ENCODE measurements around the genes AWAT1 and GJB1.

GRCh38 chrX:67544716-67545892 is 1.3 kb downstream of the AR start:
- RRBS, 2 experiments = under 1 to 3% methylated on average over 9 of the region's 45 CpGs

DNA sequence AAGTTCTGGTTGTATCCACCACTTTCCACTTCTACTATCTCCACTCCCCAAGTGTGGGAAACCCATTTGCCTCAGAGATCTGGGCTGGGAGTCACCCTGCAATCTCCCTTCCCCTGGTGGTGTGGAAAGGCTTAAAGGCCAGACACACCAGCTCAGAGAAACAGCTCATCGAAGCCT is 726 bp downstream of the OPHN1 start:
- RRBS, 2 experiments = no CpG with 5 or more reads among the region's 1 CpG

DNA sequence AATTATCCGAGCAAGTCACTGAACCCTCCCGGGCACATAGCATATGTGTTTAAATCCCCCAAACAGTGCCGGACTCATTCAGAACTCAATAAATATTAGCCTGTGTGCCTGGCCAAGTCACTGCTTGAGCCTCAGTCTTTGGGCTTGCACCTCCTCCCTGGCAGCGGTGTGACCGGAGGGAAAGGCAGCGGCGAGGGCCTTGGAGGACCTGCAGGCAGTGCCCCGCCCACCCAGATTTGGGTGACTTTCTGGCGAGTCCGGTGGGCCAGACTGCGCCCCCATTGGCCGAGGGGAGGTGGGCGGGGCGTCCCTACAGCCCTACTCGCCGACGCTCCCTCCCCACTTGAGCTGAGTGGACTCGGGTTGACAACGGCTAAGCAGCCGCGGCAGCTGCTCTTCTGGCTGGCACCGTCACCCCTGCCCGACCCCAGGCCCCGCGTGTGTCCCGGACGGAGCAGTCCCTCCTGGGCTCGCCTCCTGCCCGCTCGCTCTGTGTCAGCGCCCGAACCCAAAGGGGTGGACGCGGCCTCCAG is 45.9 kb downstream of the STARD8 start:
- RRBS, 2 experiments = 46 to 75% methylated on average over 7 of the region's 34 CpGs

GRCh38 chrX:68693827-68694944 is 46.7 kb downstream of the STARD8 start:
- RRBS, 2 experiments = 87 to 89% methylated on average over 13 of the region's 63 CpGs

DNA sequence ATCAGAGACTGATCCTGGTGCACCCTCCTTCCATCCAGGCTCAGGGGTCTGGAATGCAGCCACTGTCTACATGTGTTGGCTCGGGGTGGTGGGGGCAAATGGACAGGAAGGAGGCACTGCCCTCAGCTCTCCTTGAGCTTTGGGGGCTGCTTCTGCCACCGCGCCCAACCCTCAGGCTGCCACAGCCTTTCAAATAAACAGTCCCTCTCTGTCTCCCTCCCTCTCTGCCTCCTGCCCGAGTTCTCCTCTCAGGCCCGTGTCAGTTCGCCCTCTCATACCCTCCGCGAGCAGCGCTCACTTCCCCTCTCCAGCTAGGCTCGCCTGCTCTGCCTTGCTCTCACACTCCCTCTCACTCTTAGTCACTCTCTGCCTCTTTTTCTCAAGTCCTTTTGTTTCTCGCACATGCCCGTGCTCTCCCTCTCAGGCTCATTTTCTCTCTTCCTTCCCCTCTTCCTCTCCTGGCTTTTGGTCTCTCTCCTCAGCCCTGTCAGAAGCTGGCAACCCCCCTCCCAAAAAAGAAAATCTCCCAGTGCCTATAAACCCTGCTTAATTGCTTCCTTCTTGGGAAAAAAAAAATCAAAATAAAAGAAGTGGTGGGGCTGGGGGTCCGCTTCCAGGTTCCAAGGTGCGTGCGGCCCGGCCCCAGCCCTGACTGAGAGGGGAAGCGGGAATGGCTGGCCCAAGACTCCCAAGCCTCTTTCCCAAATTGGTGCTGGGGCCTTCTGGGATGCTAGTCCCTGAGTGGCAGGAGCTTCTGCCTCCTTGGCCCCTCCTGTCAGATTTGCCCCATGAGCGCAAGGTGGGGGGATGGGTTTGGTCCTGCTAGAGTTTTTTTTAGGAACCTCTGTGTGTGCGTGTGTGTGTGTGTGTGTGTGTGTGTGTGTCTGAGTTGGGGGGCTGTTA is 3.4 kb downstream of the EFNB1 start:
- RRBS, 2 experiments = no CpG with 5 or more reads among the region's 19 CpGs

DNA sequence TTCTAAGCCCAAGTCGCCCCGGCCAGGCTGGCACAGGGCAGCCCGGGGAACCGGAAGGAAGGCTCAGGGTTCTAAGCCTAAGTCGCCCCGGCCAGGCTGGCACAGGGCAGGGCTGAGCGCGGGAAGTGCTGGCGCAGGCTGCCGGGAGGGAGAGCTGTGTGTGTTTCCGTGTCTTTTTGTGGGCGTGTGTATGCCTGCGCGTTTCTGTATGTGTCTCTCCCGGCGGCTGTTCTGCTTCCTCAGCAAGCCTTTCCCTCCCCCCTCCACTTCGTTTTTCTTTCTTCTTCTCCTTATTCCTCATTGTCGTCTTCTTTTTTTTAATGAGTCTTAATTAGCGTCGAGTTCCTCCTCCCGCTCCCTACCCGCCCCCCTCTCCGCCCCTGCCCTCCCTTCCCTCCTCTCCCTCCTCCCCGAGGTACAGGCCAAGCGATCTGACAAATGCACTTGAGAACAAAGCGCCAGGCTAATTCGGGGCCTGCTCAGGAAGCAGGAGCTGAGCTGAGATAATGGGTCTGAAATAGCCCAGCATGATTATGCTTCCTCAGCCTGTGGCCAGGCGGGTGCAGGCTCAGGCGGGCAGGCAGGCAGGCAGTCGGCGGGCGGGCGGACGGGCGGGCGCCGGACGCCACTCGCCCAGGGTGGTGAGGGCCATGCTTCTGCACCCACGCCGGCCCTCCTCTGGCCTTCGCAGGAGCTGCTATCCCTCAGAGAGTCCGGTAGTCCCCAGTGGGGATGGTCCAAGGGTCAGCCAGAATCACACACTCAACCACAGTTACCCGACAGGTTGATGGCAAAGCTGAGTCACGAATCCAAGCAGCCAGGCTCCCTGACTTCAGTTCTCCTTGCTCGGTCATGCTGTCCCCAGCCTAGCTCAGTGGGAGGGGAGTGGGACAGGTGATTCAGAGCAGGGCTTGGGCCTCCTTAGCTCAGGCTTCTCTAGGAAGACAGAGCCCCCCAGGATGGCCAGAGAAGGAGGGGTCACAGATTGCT is 66.1 kb downstream of the EFNB1 start:
- RRBS, 2 experiments = 87 to 88% methylated on average over 14 to 16 of the region's 46 CpGs

DNA sequence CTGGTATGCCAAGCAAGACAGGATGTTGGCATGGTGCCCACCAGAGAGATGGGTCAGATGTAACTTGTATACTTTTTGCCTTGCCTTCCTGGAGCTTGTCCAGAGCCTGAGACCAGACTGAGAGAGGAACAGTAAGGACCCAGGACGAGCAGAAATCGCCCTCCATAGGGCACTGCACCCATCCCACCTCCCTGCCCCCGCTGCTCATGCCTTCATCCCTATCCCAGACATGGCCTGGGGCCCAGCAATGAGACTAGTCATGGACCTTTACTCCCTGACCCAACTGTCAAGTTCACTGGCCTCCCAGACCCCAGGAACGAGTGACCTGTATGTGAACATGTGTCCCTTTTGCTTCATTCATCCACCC is 66.8 kb downstream of the EFNB1 start:
- RRBS, 2 experiments = no CpG with 5 or more reads among the region's 4 CpGs

DNA sequence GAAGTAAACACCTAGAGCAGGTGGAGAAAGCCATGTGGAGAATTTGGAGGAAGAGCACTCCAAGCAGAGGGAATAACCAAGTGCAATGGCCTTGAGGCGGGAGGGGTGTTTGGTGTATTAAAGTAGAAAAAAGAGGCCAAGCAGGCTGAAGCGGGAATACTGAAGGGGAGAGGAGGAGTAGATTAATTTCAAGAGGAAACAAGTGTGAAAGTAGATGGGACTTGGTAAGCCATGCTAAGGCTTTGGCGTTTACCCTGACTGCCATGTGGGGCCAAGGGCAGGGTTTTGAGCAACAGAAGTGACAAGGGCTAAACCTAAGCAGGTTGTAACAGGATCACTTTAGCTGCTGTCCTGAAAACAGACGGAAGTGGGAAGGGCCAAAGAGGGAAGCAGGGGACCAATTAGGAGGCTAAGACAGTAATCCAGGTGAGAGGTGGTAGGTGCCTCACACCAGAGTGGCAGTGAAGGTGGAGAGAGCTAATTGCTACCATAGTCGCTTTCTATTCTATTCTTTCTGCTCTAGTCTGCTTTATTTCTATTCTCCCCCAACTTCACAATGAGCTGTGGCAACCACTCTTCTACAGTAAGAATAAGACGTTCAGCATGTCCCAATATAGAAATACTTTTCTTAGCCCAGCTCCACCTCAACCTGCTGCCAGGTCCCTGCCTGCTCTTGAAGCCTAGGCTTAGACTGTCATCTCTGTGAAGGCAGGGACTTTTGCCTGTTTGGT is 166.5 kb downstream of the PJA1 start:
- RRBS, 2 experiments = no CpG with 5 or more reads among the region's 6 CpGs

GRCh38 chrX:69109798-69110188 is 55.5 kb downstream of the PJA1 start:
- RRBS, 2 experiments = no CpG with 5 or more reads among the region's 4 CpGs

DNA sequence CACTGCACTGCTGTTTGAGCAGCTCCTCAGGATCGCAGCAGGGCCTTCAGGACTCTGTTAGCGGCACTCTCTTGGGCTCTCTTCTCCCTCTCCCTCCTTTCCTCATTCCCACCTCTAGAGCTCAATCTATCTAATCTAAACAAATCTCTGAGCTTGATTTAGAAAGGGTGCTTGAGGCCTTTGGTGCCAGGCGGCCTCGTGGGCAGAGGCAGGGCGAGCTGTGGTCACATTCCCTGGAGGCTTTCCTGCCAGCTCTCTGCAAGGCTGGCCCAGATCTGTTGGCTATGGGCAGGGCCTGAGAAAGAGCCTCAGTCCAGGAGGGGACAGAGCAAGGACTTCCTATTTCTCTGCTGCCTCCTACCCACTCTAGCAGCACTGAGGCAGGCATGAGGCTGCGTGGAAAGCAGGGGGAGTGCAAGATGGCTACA is 38.6 kb downstream of the PJA1 start:
- RRBS, 2 experiments = no CpG with 5 or more reads among the region's 6 CpGs

DNA sequence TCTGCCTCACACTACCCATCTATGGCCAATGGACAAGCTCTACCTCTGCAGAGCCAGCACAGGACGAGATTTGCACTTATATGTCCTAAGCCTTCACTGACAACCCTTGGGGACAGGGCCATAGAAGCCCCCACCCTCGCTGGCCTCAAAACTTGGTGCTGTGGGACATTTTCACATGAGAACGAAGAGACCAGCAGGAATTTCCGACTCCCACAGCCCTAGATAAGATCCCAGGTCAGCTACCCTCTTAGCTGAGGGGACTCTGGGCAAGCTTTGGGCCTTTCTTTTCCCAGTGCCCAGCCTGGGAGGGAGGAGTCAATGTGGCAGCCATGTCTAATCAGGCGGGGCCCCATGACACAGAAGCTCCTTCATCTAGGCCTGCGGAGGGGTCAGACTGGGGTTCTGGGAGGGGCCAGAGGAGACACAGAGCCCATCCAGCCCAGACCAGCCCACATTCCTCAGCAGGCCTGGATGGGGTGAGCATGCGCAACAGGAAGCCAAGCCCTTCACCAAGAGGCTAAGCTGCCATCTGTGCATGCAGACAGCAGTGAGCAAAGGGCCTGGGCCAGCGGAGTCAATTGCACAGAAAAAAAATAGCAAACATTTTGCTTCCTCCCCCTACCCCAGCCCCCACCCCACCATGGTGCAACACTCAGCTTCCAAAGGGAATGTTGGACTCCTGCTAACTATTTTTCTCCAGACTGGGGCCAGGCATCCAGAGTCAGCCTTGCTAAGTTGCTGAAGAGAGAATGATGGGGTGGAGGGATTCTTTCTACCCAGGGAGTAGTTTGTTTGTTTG is 11.9 kb downstream of the PJA1 start:
- RRBS, 2 experiments = no CpG with 5 or more reads among the region's 8 CpGs

DNA sequence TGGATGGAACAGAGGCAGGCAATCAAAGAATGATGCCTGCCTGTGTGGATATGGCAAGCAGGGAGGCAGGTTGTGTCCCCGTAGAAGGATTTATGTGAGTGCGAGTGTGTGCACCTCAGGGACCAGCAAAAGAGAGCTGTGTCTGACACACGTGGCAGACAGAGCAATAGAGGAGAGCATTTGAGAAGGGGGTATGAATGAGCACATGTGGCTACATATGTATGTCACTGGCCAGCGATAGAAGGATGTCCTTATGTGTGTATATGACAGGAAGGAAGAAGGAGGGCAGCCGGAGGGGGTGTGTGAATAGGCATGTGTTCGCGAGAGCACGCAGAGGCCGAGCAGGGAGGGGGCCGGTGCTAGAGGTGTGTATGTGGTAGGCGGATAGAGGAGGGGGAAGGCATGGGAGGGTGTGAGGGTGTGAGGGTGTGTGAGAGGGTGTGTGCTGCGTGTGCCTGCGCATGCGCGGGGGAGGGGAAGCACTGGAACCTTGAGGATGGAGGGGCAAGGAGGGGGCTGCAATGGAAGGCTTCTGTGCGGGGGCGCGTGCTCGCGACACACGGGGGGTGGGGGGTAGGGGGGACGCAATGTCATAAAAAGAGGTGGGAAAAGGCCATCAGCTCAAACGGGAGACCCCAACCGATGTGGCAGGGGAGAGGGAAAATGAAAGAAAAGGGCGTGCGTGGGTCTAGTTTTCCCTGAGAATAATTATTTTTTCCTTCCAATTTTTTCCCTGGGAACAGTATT is 899 bp downstream of the PJA1 start:
- RRBS, 2 experiments = 88 to 93% methylated on average over 6 of the region's 26 CpGs

GRCh38 chrX:69309114-69309909 is 144.1 kb upstream of the PJA1 start:
- RRBS, 2 experiments = no CpG with 5 or more reads among the region's 7 CpGs

GRCh38 chrX:69538299-69538738 is 34.2 kb downstream of the NALF2 start:
- RRBS, 2 experiments = 60 to 73% methylated on average over 8 of the region's 38 CpGs

DNA sequence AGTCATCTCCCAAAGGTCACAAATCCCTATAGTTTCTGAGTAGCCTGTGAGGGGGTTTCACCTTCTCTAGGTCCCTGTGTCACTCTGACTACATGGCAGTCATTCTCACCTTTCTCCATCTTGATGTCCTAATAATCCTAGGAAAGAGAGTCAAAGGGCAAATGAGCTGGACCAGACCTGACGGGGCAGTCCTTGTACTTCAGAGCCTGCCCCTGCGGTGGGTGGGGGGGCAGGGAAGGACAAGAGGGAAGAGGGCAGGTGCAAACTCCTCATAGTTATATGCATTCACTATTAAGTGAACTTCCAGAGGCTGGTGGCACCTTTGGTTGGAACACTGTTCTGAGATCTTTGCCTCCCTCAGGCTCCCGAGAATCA is at the start of gene AWAT1:
TSS of gene AWAT1 (plus strand) at position 334 of the 375 bp plus-strand sequence.
- RRBS, 2 experiments = no CpG with 5 or more reads among the region's 3 CpGs

DNA sequence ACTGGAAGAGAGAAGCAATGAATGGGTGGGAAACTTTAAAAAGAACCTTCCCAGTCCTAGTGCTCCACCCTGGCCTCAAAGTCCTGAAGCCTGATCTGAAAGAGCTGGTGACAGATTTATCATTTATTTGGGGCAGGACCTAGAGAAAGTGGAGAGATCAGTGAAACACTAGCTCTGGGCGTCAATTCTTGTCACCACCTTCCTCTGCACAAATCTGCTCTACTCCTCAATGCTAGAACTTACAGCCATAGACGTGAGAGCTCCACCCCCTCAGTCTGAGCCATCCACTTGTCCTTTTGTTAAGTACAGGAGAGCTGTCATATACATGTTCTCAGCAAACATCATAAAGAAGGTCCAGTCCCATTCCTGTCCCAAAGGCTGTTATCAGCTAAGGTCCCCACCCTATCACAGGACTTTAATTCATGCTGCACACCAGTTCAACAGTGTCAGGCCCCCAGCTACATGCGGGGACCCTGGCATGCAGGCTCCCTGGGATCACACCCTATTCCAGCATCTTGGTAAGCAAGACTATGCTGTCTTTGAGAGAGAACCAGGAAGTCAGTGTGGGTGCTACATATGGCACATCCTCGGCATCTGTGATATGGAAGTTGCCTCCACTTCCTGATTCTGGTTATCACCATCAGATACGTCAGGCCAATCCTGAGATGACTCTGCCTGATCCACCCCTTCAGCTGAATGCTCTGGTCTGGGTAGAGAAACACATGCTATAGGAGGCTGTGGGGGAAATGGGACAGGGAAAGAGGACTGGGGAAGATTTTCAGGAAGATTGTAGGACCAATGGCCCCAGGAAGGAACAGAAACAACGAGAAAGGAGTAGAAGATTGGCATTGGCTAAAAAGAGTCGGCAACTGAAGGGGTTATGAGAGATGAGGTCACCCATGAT is 2.3 kb downstream of the P2RY4 start:
- RRBS, 2 experiments = no CpG with 5 or more reads among the region's 7 CpGs

- RRBS, 2 experiments = no CpG with 5 or more reads among the region's 33 CpGs
These were observed 11.1 kb downstream of the DLG3 start for GRCh38 chrX:70455403-70456514.

- RRBS, 2 experiments = no CpG with 5 or more reads among the region's 7 CpGs
These were observed 901 bp downstream of the SNX12 start for GRCh38 chrX:71067235-71067630.

GRCh38 chrX:71103953-71104590 is 2.5 kb downstream of the CXorf65 start:
- RRBS, 2 experiments = no CpG with 5 or more reads among the region's 13 CpGs

- RRBS, 2 experiments = no CpG with 5 or more reads among the region's 23 CpGs
These were observed at the start of gene GJB1 for GRCh38 chrX:71222840-71223478. GJB1 (plus strand) TSS chrX:71223224.

All from LNCaP clone FGC (cell line).